SEM (cell line): ENCODE data around the gene AP3S2.

DNA sequence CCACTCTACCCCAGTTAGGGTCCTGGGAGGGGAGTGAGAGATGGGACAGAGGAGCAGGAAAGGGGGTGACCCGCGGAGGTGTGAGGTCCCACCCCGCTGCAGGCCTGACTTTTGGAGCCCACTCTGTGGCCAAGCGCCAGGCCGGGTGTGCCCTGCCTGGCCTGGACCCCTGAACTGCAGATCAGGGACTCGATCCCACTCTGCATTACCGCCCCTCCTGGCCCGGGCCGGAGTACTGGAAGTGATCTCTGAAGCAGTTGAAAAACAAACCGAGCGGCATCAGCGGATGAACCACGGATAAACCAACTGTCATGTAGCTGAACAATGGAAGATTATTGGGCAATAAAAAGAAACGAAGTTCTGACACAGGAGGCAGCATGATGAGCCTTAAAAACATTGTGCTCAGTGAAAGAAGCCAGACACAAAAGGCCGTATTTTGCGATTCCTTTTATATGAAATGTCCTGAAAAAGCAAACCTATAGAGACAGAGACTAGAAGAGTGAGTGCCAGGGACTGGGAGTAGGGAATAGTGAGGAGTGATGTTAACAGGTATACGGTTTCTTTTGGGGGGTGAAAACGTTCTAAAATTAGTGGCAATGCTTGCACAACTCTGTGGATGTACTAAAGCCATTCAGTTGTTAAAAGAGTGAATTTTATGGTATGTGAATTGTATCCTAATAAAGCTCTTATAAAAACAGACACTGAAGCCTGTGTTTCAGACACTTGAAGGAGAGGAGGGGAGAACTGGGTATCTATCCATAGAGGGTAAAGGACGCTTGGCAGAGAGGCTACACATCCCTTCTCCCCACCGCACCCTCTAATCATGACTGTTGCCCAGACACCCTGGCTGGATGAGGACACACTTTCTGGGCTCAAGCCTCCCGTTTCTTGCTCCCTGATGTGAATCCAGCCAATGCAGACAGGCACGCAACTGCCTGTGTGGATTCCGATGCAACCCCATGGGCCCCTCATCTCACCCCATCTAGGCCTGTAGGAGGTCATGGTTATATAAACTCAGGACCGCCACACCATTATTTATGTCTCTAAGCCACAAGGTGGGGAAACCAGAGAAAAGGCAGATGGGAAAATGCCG lies 2.5 kb downstream of the MESP1 start:
- PRO-cap = no peak

DNA sequence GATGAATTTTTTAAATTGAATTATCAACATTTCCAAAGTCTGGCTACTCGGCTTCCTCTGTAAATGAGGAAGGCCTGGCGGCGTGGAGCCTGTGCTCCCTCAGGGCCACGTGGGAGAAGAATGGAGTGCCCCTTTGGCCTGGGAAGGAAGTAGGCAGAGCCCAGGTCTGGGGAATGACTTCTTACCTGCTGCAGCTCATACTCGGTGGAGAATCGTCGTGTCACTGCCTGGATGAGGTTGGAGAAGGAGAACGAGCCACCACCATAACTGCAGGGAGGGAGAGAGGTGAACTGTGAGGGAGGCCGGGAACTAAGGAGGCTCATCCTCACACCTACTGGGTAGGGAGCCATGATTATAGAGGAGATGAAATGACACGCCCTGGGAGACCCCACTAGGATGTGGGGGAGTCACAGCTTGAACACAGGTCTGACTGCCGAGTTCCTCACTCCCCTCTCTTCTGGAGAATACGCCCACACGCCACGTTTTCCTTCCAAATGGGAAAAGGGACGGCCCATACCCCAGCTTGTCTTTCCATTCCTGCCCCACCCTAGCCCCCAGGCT lies 14.2 kb downstream of the MESP2 start:
- PRO-cap = no peak

DNA sequence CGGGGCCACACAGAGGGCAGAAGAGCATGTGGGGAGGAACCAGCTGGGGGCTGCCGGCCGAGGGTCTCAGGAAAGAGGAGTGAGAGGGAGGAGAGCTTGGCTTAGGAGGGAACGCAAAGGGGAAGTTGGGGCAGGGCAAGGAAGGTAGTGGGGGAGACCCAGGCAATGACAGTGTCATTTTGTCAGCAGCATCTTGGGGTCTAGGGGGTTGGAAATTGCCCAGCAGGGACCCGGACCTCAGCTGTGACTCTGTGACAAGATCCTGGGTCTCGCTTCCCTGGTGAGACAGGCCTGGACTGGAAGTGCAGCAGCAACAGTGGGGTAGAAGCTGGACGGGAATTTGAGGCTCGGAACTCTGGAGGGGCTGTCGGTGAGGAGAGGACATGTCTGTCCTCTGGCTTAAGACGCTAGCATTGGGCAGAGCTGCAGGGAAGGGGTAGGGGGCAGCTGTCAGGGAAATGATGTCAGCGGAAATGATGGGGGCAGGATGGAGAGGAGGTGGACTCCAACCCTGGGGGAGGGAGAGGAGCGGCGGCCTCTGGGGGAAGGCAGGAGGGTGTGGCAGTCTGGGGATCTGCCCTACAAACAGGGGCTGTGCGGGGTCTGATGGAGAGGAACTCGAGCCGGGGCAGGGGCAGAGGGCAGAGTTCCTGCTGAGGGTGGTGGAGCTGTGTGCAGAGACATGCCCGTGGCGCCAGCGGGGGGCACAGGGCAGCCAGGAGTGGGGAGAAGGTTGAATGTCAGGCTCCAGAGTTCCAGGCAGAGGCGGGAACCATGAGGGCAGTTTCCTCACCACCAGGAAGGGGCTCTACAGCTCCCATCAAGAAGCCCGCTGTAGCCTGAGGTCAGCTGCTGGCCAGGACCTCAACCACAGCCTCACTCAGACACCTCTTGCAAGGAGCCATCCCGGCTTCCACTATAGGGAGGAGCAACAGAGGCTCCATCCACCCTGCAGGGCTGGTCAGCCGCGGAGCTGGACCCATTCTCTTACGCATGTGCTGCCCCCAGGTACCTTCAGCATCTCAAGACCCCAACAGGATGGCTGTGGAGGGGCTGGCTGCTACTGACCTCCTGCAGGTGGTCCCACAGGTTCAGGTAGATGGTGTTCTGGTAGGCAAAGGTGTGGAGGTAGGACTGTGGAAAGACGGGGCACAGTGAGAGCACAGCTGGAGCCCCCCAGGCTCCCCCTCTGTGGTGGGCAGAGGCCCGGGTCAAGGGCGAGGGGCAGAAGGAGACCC lies 12.1 kb downstream of the ANPEP start:
- PRO-cap = no peak

DNA sequence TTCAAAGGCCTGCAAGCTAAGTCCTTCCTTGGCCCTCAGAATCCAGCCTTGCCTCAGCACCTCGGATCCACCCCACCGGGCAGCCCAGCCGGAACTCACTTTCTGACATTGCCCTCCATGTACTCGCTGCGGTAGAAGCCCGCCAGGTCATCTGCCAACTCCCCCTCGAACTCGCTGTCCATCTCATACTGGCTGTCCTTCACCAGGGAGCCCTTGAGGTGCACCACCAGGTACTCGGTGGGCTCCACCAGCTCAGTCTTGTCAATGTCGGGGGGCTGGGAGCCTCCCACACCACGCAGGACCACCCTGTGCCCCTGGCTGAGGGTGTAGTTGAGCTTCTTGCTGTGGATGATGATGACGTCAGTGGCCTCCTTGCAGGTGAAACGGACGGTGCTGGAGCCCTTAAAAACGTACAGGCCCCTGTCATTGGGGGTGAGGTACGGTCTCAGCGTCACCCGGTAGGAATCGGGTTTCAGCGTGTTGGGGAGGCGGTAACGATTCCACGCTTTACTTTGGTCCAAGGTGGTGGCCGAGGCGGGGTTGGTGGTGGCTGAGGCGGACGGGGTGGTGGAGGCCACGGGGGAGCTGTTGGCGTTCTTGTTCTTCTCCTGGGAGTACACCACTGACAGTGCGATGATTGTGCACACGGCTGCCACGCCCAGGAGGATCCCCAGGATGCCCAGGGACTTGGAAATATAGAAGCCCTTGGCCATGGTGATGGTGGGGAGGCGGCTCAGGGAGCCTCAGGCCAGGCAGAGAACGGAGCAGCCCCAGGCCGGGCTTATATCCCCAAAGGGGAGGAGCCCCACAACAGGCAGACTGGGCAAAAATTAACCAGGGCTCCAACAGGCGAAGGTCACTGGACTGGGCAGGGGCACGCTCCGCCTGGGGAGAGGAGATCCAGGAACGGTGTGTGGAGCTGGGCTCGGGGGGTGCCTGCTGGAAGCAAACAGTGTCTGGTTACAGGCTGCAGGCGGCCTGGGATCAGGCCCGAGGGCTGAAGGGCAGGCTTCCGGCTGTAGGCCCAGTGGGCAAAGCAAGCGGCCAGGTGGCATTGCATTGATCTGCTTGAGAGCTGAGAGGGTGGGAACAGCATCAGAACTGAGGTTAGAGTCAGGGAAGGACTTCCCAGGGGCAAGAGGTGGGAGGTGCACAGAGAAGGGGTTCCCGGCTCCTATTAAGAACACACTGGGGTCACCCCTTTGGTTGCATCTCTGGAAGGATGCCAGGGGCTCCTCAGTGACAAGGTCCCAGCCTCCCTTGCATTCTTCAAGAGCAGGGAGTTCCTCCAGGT lies 8.3 kb downstream of the ANPEP start:
- PRO-cap = no peak

GRCh38 chr15:89893503-89894626 lies at the start of gene AP3S2:
TSS of gene AP3S2 (minus strand) at chr15:89893994.
- PRO-cap = bidirectional peak, plus-strand start at chr15:89894086, minus-strand start at chr15:89893992; bidirectional peak, plus-strand start at chr15:89894334, minus-strand start at chr15:89894321

GRCh38 chr15:89998963-89999500 lies 2.1 kb upstream of the ZNF710 start:
- PRO-cap = no peak

GRCh38 chr15:90037016-90038006 lies 36.2 kb downstream of the ZNF710 start:
- PRO-cap = no peak

DNA sequence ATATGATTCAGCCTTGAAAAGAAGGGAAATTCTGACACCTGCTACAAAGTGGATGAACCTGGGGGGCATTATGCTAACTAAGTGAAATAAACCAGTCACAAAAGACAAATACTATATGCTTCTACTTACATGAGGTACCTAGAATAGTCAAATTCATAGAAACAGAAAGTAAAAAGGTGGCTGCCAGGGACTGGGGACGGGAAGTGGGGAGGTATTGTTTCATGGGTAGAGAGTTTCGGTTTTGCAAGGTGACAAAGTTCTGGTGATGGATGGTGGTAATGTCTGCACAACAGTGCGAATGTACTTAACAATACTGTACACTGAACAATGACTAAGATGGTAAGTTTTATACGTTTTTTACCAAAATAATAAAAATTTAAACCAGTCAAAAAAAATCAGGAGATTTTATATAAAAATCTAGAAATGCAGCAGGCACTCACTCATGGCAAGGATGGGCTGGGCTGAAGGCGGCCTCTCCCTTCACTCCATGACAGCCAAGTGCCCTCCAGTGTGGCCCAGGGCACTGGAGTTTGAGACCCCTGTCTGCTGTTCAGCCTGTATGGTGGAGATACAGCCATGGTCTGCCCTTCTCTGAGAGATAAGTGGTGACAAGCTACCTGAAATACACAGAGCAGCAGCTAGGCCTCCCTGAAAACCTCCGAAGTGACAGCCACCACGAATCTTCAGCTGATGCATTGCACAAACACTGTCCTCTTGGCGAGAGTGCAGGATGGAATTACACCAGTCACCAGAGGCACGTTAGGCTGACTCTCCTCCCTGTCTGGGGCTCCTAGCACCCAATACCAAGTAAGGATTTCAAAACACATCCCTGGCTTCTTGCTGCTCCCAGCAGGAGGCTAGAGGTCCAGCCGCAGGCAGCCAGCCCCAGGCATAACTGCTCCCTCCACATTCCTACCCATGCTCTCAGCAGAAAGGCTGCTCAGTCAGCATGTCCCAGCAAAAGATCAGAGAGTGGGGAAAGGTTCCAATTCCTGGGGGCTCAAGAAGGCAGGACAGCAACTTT lies 4.5 kb downstream of the IDH2 start:
- PRO-cap = no peak

GRCh38 chr15:90183867-90184737 lies 17.0 kb upstream of the SEMA4B start:
- PRO-cap = bidirectional peak, plus-strand start at chr15:90184253, minus-strand start at chr15:90184109

- PRO-cap = unidirectional peak, plus-strand start at chr15:90184920; bidirectional peak, plus-strand start at chr15:90185355, minus-strand start at chr15:90185229
These were observed 16.0 kb upstream of the SEMA4B start for GRCh38 chr15:90184738-90185840.

GRCh38 chr15:90205773-90206208 lies 4.7 kb downstream of the SEMA4B start:
- PRO-cap = no peak

DNA sequence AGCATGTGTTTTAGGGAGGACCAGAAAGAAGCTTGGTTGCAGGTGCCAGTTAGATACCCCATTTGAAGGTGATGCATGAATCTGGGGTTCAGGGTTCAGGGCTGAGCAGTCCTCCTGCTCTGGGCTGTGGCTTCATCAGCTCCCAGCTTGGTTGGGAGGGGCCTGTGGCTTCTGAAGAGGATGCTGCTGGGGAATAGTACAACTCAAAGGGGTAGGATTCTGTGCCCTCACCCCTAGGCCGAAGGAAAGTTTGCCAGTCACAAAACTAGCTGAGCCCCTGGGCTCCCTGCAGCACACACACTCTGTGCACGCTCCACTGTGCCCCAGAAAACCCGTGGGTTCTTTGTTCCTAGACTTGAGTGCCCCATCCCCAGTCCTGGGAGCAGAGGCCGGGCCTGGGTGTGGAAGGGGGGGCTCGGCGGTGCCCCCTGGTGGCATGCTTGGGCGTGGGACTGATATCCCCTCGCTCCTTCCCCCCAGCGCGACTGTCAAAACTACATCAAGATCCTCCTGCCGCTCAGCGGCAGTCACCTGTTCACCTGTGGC lies 14.4 kb downstream of the CIB1 start:
- PRO-cap = no peak

DNA sequence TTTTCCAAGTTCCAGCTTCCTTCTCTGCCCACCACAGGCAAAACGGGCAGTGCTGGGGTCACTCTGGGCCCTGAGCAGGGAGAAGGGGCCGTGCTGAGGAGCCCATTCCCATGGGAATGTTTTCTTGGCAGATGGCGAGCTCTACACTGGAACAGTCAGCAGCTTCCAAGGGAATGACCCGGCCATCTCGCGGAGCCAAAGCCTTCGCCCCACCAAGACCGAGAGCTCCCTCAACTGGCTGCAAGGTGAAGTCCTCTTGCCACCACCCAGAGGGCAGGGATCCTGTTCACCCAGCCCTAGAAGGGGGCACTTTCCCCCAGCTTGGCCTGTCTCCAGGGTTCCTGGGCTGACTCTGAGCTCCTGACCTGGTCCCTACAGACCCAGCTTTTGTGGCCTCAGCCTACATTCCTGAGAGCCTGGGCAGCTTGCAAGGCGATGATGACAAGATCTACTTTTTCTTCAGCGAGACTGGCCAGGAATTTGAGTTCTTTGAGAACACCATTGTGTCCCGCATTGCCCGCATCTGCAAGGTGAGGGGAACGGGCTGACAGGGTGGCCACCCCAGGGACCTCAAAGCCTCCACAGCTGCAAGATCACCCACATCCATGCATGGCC lies 12.4 kb downstream of the CIB1 start:
- PRO-cap = no peak

DNA sequence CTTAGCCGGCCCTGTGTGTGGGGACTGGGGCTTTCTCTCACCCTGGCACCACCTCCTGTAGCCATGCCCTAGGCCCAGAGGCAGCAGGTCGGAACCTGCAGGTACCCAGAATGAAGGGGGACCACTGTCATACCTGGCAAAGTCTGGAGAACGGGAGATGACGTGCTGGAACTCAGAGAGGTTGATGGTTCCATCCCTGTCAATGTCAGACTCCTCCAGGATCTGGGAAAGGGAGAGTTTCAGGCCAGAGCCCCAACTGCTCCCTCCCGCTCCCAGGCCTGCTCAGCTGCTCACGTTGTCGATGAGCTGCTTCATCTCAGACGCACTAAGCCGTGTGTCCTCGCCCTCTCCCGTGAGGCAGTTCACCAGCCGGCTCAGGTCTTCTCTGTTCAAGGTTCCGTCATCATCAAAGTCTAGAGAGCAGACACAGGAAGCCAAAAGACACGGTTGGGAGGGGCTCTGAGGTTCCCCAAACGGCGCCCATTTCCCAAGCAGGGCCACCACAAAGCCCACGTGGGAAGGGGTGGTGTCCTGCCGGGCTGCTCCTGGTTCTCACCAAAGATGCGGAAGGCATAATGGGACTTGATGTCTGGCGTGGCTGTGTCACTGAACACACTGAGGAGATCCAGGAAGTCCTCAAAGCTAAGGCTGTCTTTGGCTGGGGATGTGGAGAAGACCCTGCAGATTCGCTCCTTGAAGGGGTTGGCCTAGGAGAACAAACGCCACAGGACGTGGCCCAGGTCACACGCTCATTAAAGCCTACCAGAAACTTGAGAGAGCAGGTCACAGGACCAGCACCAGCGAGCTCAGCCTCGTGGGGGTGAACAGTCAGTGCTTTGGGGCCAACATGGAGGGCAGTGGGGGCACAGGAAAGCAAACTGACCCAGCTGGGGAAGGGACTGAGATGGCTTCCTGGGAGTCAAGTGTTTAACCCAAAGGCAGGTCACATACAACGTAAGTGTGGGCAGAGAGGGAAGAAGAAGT lies 2.6 kb downstream of the CIB1 start:
- PRO-cap = bidirectional peak, plus-strand start at position 420 of the sequence, minus-strand start at position 336 of the sequence; bidirectional peak, plus-strand start at position 755 of the sequence, minus-strand start at position 617 of the sequence

GRCh38 chr15:90361863-90362505 lies 9.9 kb downstream of the ZNF774 start:
- PRO-cap = no peak

- PRO-cap = no peak
These were observed 79.3 kb downstream of the CRTC3 start for GRCh38 chr15:90608796-90609658.

DNA sequence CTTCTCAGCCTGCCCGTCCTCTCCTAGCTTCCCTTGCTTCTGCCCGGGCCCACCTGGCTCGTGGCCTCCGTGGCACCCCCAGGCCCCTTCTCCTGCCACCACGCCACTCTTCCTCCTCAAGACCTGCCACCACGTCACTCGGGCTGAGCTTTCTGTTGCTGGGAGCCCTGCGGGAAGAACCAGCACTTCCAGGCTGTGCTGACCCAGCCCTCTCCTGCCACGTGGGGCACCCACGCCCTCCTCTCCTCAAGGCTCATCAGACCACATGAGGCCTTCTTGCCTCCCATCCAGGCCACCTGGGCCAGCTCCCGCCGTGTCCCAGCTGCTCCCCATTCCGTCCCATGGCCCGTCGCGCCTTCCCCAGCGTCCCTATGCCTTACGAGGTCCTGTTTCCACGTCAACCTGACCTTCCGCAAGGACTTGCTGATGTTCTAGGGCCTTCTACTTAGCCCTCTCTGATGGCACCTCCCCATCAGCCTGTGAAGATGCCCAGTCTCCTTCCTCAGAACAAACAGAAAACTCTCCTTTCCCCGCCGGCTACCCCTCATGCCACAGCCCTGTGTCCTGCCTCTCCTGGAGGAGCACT lies 71.2 kb upstream of the BLM start:
- PRO-cap = no peak

DNA sequence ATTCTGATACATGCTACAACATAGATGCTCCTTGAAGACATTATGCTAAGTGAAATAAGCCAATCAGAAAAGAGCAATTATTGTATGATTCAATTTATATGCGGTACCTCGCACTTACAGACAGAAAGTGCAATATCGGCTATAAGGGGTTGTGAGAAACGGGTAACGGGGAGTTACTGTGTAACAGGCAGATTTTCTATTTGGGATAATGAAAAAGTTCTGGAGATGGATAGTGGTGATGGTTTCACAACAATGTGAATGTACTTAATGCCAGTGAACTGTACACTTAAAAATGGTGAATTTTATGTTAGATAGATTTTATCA lies 832 bp upstream of the BLM start:
- PRO-cap = no peak

DNA sequence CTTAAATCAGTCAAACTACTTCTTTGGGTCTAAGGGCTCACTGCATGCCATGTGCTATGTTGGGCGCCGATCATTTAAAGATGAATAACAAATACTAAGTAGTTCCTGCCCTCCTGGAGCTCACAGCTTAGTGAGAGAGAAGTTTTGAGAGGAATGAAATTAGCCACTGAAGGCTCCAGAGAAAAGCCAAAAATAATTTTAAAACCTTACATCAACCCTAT lies 44.5 kb downstream of the BLM start:
- PRO-cap = no peak

DNA sequence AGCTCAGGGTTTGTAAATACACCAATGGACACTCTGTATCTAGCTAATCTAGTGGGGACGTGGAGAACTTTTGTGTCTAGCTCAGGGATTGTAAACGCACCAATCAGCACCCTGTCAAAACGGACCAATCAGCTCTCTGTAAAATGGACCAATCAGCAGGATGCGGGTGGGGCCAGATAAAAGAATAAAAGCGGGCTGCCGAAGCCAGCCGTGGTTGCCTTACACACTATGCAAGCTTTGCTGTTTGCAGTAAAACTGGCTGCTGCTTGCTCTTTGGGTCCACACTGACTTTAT lies 42.2 kb upstream of the FURIN start:
- PRO-cap = no peak